Endothelial cell (in vitro differentiated cells): Measurements from ENCODE around the genes KIF13A and ID4.

- PRO-cap = no peak
Measured at GRCh38 chr6:16575200-16575871, 185.9 kb downstream of the ATXN1 start.

- PRO-cap = no peak
Measured at GRCh38 chr6:16694720-16695273, 66.5 kb downstream of the ATXN1 start.

GRCh38 chr6:16740946-16741492, 20.2 kb downstream of the ATXN1 start:
- PRO-cap = no peak

DNA sequence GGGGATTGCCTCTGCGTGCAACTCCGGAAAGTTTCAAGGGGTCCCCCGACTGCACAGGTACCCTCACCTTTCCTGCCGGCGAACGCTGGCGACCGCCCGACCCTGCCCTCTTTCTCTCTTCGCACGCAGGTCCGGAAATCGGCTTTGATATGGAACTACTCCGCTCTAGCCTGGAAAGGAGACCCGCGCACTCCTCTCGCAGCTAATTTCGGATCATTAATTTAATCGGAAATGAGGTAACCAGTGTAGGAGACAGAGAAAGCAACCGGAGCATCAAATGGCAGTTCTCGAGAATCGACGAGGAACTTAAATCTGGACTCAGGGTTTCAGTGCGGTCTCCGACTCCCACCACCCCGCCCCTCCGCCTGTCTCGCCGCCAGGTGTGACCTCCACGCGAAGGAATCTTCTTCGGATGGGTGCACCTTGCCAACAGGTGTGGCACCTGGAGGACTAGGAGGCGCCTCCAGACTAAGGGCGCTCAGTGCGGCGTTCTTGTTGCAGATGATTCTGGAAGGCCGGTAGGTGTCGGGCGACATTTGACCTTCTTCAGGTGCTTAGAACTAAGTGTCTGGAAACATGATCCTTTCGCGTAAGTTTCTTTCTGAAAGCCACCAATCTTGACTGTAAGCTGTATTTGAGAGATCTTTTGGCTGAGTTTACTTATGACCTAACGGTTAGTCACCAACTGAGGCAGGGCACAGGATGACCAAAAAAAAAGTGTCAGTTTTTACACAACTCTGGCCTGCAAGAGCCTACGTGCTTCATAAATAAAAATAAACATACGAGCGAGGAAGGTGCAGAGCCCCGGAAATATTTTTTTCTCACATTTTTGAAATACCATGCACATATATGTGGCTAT, 1.2 kb upstream of the ATXN1 start:
- PRO-cap = bidirectional peak, plus-strand start at position 150 of the sequence, minus-strand start at position 125 of the sequence; bidirectional peak, plus-strand start at position 273 of the sequence, minus-strand start at position 218 of the sequence

DNA sequence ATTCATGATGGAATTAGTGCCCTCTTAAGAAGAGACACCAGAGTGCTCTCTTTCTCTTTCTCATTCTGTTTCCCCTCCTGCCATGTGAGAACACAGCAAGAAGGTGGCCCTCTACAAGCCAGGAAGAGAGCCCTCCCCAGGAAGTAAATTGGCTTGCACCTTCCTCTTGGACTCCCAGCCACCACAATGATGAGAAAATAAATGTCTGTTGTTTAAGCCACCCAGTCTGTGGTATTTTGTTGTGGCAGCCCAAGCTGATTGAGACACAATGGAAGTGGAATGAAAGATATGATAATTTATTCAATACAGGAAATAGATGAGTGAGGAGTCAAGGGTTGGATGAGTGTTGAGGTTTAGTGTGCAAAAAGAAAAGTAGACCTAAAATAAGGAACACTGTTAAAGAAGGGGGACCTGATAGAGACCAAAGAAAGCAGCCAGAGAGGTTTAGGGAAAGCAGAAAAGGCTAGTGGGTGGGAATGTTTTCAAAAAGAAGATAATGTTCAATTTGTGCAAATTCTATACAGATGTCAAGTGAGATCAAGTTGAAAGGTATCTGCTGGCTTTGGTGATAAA, 26.0 kb upstream of the ATXN1 start:
- PRO-cap = no peak

GRCh38 chr6:16836325-16837012, 75.2 kb upstream of the ATXN1 start:
- PRO-cap = no peak

GRCh38 chr6:17589265-17590021, 10.7 kb upstream of the FAM8A1 start:
- PRO-cap = no peak

- PRO-cap = no peak
Measured at GRCh38 chr6:17892057-17892760, 95.2 kb downstream of the KIF13A start.

DNA sequence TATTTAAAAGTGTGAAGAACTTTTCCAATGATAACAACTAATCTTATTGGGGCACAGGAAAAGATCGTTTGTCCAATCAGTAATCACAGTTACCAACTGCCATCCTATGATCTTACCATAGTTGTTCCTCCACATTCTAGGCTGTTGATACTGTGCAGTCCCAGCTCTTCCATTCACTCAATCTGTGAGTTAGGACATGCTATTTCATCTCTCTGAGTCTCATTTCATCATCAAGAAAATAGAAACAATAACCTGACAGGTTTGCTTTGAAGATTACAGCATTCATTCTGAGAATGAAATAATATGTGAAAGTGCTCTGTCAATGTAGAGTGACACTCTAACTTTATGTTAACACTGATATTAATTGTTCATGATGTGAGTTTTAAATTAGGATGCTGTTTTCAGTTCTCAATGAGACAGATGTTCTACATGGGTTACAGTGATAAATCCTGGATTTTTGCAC, 89.7 kb downstream of the KIF13A start:
- PRO-cap = no peak

DNA sequence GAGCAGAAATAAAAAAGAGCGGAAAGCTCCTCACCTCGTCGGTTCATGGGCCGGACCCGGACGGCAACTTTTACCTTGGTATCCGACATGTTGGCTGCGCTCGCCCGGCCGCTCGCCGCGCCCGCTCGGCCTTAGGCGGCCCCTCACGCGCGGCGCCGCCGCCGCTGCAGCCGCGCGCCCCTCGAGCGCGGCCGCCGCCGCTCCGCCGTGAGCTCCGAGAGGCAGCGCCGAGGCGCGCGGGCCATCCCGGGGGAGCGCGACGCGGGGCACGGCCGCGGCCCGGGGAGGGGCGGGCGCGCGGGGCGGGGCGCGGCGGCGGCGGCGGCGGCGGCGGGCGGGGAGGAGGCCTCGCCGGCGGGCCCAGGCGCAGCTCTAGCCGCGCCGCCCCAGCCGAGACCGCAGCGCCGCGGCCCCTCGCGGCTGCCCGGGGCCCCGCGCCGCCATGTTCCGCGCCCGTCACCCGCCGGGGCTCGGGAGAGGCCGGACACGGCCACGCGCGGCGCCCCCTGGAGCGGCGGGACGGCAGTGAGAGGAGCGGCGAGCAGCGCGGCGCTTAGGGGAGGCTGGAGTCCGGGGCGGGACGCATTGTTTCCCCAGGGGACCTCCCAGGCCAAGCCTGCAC, at the start of gene KIF13A:
Gene KIF13A, minus strand, starts transcription at position 261 of the 622 bp plus-strand sequence.
- PRO-cap = bidirectional peak, plus-strand start at position 66 of the sequence, minus-strand start outside the sequence; bidirectional peak, plus-strand start at position 389 of the sequence, minus-strand start at position 527 of the sequence

GRCh38 chr6:18260158-18260770, 4.1 kb downstream of the DEK start:
- PRO-cap = no peak

GRCh38 chr6:18263415-18263776, 934 bp downstream of the DEK start:
- PRO-cap = no peak

GRCh38 chr6:18359421-18359861, 27.7 kb upstream of the RNF144B start:
- PRO-cap = no peak

DNA sequence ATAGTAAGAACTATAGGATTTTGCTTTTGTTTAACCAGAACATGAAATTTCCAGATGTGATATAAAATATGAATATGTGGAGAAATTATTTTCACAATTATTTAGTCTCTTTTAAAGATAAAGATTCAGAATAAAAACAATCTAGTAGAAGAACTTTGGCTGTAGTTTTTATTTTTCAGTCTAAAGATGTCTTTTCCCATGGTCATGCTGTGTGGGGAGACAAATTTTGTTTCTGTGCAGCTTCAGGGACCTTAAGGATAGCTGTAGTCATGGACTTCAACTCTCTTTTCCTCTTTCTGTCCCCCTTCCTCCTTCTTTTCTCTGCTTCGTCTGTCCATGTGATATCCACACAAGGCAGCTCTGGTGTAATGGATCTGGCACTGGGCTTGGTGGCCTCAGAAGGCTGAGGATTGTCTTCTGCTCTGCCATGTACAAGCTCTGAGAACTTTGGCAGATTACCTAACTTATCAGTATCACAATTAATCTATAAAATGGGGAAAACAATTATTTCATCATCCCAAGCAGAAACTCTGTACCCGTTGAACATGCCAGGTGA, 10.4 kb downstream of the RNF144B start:
- PRO-cap = no peak

- PRO-cap = no peak
Measured at GRCh38 chr6:18415785-18416795, 28.9 kb downstream of the RNF144B start.

DNA sequence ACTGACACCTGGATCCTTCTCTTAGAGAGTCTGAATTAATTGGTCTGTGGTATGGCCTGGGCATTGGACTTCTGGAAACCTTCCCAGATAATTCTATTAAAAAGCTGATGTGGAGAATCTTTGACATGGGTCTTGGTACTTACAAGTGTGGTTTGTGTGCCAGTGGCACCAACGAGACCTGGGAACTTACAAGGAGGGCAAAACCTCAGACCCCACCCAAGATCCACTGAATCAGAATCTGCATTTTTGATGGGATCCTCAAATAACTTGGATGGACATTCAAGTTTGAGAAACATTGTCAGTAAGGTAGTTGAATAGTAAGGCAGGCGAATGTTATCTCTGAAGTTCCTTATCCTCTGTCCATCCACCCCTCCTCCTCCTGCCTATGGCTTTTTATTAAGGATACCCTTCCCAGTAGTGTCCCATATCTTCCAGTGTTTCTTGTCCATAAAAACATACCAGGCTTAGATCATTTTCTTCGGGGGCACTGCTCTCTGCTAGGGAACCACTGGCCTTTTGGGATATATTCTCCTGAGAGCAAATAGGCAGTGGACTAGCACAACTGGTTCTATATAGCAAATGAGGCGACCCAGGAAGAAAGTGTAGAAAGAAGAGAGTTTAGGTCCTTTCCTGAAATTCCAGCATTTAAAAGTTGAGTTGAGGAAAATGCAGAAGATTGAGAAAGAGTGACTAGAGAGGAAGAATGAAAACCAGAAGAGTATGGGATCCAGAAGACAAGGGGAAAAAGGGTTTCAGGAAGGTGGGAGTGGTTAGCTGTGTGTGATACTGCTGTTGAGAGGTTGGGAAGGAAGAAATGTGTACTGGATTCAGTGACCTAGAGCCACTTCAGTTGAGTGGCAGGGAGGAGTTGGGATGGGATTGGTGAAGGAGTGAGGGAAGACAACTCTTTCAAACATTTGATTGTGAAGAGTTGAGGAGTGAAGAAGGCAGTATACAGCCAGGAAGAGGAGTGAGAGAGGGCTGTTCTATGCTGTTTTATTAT, 32.0 kb downstream of the RNF144B start:
- PRO-cap = no peak

DNA sequence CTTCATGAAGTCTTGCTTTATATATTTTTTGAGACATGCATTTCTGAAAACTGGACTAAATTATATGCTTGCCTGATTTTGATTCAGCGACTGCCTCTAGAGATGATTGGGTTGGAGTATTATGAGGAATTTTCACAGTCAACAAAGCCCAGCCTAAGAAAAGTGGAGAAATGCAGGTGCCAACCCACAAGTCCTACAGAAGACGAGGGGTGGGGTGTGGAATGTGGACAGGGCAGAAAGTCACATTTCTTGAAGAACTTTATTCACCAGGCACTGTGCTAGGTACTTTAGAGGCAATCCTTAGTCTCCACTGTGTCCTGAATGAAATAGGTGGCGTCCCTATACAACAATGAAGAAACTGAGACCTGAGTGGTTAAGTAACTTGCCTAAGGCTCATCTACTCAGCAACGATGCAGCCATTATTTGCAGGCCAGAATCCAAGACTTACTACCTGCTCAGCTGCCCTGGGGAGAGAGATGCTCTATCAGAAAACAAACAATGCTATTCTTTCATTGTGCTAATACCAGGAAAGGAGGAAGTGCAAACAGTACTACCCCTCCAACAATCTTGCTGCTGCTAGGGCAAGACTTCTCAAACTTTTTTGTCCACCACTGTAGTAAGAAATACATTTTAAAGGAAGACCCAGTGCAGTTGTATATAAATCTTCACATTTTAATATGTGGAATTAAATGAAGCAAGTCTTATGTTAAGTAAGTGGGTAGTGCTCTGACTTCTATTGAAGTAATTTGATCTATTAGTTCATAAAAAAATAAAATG, 106.4 kb downstream of the RNF144B start:
- PRO-cap = no peak

- PRO-cap = unidirectional peak, minus-strand start at chr6:19805553
Measured at GRCh38 chr6:19805131-19806004, 31.8 kb upstream of the ID4 start.

GRCh38 chr6:19837269-19837661, at the start of gene ID4:
Gene ID4, plus strand, starts transcription at chr6:19837370.
- PRO-cap = bidirectional peak, plus-strand start at chr6:19837370, minus-strand start at chr6:19837056

- PRO-cap = no peak
Measured at GRCh38 chr6:20138954-20139525, 73.2 kb downstream of the MBOAT1 start.